A172 (cell line): Measurements from ENCODE around the genes VEGFD and AP1S2.

DNA sequence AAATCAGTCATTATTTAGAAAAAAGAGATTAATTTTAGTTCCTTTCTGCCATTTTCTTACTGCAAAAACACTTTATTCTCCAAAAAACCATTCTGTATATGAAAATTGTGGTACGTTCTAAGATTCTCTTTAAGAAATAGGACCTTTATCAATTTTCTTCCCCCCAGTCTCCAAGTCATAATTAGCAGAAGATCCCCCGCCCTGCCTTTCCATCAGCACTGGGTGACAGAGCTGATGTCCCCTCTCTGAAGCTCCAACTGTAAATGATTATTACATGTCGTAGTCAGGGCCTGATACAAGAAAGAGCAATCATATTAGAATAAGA is 862 bp downstream of the GPM6B start:
- RAMPAGE, long total RNA = no peak

DNA sequence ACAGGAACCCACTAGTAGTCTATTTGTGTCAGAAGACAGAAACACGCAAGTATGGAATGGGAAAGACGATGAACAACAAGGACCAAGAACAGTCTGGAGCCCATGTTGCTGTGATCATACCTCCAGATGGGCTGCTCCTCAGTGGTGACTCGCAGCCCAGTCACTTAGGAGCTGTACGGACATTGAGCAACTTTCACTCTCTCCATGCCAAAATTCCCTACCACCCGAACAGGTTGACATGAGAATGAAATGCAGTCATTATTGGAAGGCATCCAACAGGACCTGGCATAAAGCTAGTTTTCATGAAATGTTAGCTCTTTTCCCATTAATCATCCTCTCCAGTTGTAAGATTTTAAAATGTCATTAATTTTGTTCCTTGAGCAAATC is 82.7 kb upstream of the GPM6B start:
- RAMPAGE, long total RNA = no peak

- RAMPAGE, long total RNA = no peak
Measured at GRCh38 chrX:13937984-13939044, 91.4 kb downstream of the GEMIN8 start.

DNA sequence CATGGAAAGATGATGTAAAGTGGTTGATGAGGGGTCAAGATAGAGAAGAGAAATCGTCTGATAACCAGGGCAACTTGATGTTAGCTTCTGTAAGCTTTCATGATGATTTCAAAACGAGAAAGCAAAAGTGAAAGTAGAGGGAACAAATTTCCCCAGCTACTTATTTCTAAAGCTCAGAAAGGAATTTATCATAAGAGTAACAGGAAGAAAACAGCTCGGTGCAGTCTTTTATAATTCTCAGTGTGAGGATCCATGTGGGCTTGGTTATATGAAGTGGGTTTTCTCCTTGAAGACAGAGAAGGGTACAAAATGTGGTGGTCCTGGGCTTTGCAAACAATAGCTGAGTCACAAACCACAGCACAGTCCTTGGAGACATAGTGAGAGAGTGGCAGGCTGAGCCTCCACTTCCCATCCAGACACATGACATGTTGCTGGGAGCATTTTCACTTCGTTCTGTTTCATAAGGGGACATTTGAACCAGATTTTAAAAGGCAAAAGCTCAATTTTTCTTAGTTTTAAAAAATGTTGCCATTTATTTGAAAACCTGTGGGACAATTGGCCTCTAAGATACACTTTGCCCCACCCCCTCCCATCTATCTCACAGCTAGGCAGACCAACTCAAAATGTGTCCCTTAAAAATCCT is 32.0 kb upstream of the GLRA2 start:
- RAMPAGE, long total RNA = no peak

GRCh38 chrX:15384313-15384593 is at the start of gene VEGFD:
TSS of gene VEGFD (minus strand) at chrX:15384413.
- RAMPAGE, long total RNA = no peak

DNA sequence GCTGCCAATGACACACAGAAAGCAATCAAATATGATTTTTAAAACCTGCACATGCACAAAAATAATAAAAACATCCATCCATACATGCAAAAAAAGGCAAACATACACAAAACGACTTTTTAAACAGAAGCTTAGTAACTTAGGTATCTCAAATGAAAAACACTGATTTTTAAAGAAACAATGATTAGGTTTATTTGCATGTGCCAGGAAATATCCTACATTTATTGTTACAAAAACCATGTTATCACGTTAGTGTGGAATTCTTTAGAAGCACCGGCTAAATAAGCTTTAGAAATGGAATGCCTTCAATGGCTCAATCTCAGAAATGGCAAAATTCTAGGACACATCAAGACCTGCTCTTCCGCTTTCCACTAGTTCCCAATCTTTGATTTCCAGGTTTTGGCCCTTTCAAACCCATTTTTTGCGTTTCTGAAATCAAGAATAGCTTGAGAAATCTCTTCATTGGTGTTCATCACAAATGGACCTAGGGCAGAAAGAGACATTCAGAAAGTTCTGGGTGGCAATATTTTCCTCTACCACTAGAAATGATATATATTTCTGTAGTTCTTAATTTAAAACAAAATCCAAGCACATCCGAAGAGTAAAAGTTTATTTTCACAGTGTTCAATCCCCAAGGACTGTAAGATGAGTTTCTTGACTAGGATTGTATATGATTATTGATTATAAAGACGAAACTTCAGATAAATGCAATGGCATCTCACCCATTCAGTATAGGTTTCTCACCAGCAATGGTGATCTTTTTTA is 602 bp upstream of the VEGFD start:
- RAMPAGE, long total RNA = no peak

DNA sequence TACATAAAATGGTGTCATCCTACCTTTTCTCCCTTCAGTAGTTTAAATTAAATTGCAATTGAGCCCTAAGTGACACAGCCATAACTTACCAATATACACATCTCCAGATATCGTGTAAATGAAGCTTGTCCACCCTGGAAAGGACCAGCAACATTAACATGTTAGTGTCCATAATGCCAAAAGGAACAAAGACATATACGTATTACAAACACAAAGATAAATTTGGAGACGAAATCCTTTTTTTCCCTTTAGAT is 23.1 kb upstream of the VEGFD start:
- RAMPAGE, long total RNA = no peak

GRCh38 chrX:15549503-15550024 is 49.0 kb downstream of the BMX start:
- RAMPAGE, long total RNA = no peak

- RAMPAGE, long total RNA = no peak
Measured at GRCh38 chrX:15738404-15739122, 493 bp downstream of the CA5B start.

DNA sequence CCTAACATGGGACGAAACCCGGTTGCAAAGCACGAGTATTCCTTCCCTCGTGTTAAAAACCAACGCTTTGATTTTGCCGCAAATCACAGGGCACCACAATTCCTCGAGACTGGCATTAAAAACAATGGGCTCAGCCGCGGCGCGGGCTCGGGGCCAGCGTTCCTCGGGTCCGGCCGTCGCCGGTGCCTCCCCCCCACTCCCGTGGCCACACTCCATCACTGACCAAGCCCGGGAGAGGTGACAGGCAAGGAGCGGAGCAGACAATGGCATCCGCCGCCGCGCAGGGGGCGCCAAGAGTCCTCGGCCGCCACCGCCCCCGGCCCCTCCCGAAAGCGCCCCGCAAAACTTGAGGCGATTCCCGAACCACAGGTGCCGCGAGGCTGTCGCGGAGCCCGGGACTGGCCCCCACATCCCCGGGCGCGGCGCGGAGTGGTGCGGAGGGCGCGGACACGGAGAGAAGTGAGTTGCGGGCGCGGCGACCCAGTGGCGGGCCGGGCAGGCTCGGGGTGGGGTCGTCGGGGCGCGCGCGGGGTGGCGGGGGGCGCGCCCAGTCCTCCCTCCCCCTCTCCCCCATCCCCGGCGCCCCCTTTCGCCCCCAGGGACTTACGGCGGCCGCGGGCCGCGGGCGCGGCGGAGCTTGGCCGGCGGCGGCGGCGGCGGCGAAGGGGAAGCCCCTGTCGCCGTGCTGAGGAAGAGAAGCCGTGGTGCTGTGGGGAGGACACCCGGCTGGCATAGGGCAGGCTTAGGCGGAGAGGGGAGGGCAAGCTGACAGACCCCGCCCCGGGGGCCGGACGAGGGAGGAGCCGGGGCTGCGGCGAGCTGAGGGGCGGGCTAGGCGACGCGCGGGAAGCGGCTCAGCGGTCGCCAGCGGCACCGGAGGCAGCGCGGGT is at the start of gene AP1S2:
Gene AP1S2 (minus strand): TSS at position 733 of the 890 bp plus-strand sequence.
- RAMPAGE, long total RNA = no peak

GRCh38 chrX:16700754-16701107 is 11.7 kb downstream of the CTPS2 start:
- RAMPAGE, long total RNA = no peak

DNA sequence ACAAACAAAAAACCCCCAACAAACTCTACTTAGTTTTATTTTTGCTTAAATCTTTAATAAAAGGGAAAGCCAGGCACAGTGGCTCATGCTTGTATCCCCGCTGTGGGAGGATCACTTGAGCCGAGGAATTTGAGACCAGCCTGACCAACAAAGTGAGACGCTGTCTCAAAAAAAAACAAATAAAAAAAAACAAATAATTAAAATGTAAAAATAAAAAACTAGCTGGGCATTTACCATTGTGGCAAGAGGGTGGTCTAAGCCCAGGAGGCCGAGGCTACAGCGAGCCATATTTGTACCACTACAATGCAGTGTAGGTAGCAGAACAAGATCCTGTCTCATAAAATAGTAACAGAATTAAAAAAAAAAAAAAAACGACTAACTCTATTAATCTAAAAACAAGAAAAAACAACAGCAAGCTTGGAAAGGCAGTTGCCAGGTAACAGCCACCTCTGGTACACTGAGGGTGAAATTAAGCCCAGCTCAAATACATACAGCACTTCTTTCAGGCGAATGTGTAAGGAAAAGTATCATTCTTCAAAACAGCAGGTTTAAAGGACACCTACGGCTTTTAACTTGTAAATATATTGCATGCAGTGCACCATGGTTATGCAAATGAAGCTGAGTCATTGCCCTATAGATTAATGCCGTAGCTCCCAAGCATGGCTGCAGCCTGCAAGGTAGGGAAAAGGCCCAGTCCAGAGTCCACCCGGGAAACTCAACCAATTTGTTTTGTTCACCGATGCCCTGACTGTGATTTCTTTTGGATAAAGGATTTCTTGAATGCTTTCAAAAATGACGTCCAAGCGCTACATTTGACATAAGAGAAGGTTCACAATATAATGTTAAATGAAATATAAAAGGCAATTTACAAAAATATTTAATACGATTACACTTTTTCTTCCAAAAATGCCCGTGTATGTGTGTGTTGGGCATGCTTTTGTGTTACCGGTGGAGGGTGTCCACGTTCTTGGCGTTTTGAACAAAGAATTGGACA is 14.5 kb upstream of the TXLNG start:
- RAMPAGE, long total RNA = no peak

DNA sequence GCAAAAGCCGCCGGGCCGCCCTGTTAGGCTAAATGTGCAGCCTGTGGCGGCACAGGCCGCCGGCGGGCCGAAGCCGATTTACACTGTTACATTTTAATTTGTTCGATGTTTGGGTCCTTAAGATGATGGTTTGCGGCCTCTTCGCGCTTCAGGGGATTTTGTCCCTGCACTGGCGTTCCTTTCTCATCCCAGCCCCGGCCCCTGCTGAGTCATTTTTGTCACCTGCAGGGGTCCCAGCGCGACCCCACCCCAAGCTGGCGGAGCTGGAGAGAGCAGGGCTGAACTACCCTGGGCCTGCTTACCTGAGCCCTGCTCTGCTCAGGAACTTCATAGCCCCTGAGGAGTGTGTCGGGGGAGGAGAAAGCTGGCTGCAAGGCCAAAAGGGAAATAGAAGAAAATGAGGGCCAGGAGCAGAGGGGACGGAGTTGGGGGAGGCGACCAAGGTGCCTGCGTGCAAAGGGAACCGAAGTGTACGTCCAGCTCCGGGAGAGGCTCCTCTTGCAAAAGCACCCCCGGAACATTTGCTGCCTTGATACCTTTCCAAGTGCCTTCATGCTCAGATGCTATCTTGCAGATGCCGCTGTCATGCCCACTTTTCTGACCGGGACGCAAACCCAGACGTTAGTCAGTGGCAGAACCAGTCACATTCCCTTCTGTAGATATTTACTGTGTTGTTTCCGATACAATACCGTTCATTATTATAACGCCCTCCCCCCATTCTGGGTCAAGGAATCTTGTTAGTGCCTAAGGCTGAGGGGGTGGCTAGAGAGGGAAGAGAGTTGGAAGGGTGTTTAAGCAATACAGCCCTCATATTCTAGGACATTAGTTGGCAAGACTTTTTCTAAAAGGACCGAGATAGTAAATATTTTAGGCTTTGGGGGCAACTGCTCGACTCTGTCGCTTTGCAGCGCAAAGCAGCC is 1.1 kb upstream of the RBBP7 start:
- RAMPAGE, long total RNA = no peak

- RAMPAGE, long total RNA = no peak
Measured at GRCh38 chrX:17374634-17374833, 466 bp upstream of the NHS start.

DNA sequence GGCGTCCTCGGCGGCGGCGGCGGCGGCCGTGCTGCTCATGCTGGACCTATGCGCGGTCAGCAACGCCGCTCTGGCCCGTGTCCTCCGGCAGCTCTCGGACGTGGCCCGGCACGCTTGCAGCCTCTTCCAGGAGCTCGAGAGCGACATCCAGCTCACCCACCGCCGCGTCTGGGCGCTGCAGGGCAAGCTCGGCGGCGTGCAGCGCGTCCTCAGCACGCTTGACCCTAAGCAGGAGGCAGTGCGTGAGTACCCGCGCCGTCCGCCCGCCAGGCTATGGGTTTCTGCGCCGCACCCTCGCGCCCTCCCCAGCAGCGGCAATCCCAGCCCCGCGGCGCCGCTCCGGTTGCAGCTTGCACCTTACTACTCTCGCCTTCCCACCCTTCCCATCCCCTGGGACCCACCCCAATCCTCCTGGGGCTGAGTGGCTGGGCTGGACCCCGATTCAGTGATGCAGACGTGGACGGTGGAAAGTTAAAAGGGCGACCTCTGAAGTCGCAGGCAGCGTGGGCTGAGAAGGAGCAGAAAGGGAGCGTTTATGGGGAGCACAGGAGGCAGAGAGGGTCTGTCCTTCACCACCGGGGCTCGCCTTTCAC is 1.2 kb downstream of the NHS start:
- RAMPAGE, long total RNA = no peak

DNA sequence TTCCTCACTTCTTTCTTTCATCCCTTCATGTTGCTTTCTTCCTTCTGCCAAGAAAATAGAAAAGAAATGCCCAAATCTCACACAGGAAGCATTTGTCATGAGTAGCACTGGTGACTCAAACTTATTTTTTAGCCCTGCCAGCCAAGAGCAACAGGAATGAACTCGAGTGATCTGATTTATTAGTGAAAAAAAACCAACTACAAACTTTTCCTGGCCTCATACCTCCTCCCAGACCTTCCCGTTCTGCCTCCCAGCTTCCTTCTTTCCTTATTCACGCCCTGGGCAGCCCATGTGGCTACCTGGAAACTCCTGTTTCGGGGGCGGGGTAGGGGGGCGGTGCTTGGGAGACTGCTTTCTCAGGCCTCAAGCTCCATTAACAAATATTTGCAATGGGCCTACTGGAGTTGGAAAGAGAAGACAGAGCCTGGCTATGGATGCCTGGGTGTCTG is 178.5 kb downstream of the NHS start:
- RAMPAGE, long total RNA = no peak

DNA sequence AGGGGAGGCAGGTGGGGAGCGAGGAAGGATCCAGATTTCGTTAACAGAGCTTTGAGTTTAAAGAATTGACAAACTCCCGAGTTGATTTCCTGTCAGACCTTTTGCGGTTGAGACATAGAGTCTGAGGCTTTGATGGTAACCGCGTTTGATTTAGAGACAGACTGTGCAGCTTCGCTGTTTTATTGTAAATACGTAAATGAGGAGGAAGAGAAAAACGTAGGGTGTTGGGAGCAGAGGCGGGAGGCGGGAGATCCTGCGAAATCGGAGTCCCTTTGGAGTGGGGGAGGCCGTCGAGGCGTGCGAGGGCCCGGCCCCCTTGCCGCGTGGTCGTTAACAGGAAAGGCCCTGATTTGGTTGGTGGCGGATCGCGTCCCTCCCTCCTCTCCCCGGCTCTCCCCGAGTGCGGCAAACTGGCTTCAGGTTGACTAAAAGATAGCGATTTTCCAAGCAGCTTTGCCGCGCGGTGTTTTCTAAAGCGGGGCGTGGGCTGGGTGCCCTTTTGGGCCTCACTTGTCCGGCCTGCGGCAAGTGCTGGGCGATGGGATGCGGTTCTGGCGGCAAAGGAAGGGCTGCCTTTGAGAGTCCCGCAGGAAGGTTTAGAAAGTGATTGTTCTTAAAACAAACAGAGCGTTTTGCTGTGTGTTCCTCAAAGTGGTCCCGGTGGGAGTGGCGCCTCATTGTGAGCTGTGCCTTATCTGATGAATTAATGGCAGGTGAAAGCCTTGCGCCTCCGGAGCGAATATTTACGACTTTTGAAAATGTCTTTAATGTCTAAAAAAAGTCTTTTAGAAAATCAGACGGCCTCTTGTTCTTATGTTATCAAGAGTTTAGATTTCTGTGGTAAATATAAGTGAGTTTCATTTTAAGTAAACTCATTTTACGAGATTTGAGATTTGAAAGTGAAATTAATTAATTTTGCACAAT is 941 bp downstream of the SCML1 start:
- RAMPAGE, long total RNA = no peak

DNA sequence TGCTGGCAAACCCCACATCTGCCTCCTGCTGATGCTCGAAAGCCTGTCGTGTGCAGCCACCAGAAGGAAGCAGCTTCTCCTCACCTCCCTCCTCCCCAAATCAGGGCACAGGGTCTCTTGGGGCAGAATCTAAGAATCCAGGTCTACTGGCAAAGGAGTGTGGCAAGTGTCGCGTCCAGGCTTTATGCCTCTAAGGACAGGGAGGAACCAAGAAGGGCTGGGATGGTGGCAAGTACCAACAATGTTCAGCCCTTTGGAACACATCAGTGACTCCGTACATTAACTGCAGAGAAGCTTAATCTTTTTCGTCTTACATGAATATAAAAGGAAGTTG is 16.4 kb upstream of the BEND2 start:
- RAMPAGE, long total RNA = no peak

DNA sequence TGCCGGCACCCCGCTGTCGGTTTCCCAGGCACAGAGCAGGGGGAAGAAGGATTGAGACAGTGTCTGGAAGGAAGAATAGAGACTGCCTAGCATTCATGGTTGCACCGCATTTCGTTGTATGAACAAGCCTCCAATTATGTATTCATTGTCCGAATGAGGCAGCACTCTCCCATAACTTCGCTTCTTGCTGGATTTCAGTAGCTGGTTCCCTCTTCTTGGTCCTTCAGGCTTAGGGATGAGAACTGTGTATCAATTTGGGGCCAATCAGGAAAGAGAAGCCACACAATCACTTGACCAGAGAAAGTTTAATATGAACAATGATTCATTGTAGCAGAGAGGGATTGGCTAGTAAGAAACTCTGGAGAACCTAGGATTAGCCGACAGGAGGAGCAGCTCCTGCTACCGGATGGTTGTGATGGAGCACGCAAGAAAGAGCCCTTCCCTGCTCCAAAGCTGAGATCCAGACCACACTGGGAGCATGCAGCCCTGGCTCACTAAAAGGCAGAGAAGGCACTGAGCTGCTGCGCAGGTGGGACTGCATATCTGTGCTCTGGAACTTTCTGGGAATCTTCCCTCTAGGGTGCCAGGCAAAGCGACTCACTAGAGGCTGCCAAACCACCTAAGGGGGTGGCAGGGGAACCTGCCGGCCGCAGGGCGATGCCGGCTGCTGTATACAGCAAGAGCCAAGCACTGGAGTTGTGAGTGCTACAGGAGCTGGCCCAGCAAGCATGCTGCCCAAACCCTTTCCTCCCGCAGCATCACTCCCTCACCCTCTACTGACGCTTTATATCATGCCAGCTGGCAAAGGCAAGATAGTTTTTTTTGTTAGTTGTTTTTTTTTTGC is 30.4 kb upstream of the CDKL5 start:
- RAMPAGE, long total RNA = no peak

DNA sequence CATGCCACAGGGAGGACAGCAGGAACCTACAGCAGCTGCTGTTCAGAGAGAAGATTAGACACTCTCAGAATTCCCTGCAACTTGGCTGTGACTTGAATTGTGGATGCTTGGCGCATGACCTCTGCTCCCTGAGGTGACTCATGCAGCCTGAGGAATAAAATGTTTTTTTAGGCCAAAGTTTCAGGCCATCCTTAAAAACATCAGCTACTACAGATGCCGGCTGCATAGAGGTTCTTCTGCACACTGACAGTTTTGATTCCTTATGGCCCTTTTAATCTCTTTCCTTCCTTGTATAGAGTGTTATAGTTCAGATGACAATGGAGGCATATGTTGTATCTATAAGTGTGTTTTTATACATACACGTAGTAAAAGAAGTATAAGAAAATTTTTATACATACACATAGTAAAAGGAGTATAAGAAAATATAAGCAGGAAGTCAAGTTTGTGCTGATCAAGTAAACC is 97.2 kb downstream of the RS1 start:
- RAMPAGE, long total RNA = no peak